Measurements from ENCODE around the genes OR6M1, OR10G7, OR8B12 and OR8A1.

CAGE:
- cytosol, long polyA minus RNA: no peak
- cytosol, long polyA plus RNA: no peak
- long polyA plus RNA: no peak
- nucleus, long polyA minus RNA: no peak
- nucleus, long polyA plus RNA: no peak
Measured at GRCh38 chr11:121479867-121480364, 27.8 kb downstream of the SORL1 start.

GRCh38 chr11:121481737-121482283 is 29.7 kb downstream of the SORL1 start:
CAGE:
- cytosol, long polyA minus RNA: no peak
- cytosol, long polyA plus RNA: no peak
- long polyA plus RNA: no peak
- nucleus, long polyA minus RNA: no peak
- nucleus, long polyA plus RNA: no peak

DNA sequence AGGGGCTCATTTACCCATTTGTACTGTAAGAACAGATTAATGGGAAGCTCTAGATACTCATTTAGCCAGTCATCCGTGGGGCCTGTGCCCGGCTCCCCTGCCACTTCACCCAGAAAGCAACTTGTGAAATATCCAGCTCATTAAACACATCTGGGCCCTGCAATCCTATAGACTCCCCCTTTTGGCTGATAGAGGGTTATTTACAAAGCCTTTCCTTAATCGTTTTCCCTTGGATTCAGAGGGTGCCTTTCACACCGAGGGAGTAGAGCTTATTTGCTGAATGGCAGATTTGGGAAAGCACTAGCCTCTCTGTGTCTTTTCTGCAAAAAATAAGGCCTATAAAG is 119.4 kb downstream of the SORL1 start:
CAGE:
- cytosol, long polyA minus RNA: no peak
- cytosol, long polyA plus RNA: no peak
- long polyA plus RNA: no peak
- nucleus, long polyA minus RNA: no peak
- nucleus, long polyA plus RNA: no peak

CAGE:
- cytosol, long polyA minus RNA: no peak
- cytosol, long polyA plus RNA: no peak
- long polyA plus RNA: no peak
- nucleus, long polyA minus RNA: no peak
- nucleus, long polyA plus RNA: no peak
Measured at GRCh38 chr11:121662087-121662741, 210.1 kb downstream of the SORL1 start.

GRCh38 chr11:121741308-121741814 is 289.2 kb downstream of the SORL1 start:
CAGE:
- cytosol, long polyA minus RNA: no peak
- cytosol, long polyA plus RNA: no peak
- long polyA plus RNA: no peak
- nucleus, long polyA minus RNA: no peak
- nucleus, long polyA plus RNA: no peak

GRCh38 chr11:121931888-121932130 is 184.2 kb downstream of the BLID start:
CAGE:
- cytosol, long polyA minus RNA: no peak
- cytosol, long polyA plus RNA: no peak
- long polyA plus RNA: no peak
- nucleus, long polyA minus RNA: no peak
- nucleus, long polyA plus RNA: no peak

GRCh38 chr11:122685941-122686515 is 30.5 kb downstream of the UBASH3B start:
CAGE:
- cytosol, long polyA minus RNA: no peak
- cytosol, long polyA plus RNA: no peak
- long polyA plus RNA: no peak
- nucleus, long polyA minus RNA: no peak
- nucleus, long polyA plus RNA: no peak

DNA sequence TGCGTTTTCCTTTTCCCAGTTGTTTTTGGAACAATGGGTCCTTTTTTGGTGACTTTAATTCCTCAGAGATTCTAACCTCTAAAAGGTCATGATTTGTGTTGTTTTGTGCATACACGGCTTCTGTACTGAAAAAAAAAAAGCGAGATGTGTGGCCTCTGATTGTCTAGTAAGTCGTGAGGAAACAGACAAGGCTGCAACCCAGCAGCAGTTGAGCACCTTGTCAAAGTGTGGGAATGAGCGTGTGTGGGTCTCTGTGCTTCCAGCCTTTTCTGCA is 64.4 kb upstream of the CRTAM start:
CAGE:
- cytosol, long polyA minus RNA: no peak
- cytosol, long polyA plus RNA: no peak
- long polyA plus RNA: no peak
- nucleus, long polyA minus RNA: no peak
- nucleus, long polyA plus RNA: no peak

DNA sequence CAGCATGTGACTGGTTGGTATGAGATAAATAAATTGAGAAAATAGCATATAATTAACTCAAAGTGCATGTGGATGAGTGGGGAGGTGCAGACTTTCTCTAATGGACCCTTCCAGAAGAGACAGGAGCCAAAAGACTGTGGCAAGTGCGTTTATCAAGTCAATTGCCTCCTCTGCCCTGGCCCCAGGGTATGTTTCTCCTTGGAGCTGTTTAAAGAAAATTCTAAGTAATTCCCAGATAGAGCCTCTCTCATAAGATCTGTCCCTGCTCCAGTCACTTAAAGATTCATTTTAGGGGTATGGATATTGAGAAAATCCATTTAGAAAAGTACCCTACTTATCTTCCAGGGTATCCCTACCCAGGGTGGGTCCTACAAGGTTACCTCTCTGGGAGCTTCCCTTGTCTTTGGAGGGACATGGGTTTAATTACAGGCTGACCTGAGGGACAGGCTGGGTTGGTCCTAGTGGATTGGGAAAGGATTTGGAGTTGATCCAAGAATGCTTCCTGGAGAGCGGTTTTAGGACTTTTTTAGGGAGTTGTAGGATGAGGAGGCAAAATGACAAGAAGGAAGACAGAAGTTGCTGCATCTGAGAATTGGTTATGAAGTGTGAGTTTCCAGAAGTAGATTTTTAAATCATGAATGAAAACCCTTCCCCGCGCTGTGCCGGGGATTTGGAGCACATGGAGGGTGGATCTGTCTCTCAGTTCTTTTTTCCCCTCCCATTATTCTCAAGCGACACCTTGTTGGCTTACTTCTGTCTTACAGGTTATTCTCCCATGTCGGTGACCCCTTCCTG is 61.8 kb upstream of the CRTAM start:
CAGE:
- cytosol, long polyA minus RNA: no peak
- cytosol, long polyA plus RNA: no peak
- long polyA plus RNA: no peak
- nucleus, long polyA minus RNA: no peak
- nucleus, long polyA plus RNA: no peak

CAGE:
- cytosol, long polyA minus RNA: no peak
- cytosol, long polyA plus RNA: no peak
- long polyA plus RNA: no peak
- nucleus, long polyA minus RNA: no peak
- nucleus, long polyA plus RNA: no peak
Measured at GRCh38 chr11:123072306-123072673, 10.4 kb upstream of the HSPA8 start.

DNA sequence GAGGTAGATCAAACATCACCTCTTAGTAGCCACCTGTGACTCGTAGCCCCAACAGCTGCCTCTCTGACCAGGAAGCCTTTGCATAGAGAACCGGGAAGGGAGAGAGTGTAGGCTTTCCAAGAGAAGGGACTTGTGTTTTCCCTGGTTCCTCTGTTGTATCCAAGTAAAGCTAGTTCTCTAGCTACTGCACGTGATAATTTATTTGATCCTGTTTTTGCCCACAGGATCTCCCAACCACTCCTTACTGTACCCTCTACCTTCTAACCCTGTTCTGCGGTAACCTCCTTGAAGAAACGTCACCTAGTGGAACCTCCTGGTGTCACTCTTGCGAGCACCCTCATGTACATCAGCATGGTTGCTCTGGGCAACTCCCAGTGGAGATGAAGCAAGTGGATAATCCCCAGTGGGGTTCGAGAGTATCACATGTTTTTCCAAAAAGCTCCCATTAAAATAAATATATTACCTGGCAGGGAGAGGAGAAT is 108.8 kb upstream of the CLMP start:
CAGE:
- cytosol, long polyA minus RNA: no peak
- cytosol, long polyA plus RNA: no peak
- long polyA plus RNA: no peak
- nucleus, long polyA minus RNA: no peak
- nucleus, long polyA plus RNA: no peak

CAGE:
- cytosol, long polyA minus RNA: no peak
- cytosol, long polyA plus RNA: no peak
- long polyA plus RNA: no peak
- nucleus, long polyA minus RNA: no peak
- nucleus, long polyA plus RNA: no peak
Measured at GRCh38 chr11:123559847-123560472, 94.5 kb downstream of the SCN3B start.

DNA sequence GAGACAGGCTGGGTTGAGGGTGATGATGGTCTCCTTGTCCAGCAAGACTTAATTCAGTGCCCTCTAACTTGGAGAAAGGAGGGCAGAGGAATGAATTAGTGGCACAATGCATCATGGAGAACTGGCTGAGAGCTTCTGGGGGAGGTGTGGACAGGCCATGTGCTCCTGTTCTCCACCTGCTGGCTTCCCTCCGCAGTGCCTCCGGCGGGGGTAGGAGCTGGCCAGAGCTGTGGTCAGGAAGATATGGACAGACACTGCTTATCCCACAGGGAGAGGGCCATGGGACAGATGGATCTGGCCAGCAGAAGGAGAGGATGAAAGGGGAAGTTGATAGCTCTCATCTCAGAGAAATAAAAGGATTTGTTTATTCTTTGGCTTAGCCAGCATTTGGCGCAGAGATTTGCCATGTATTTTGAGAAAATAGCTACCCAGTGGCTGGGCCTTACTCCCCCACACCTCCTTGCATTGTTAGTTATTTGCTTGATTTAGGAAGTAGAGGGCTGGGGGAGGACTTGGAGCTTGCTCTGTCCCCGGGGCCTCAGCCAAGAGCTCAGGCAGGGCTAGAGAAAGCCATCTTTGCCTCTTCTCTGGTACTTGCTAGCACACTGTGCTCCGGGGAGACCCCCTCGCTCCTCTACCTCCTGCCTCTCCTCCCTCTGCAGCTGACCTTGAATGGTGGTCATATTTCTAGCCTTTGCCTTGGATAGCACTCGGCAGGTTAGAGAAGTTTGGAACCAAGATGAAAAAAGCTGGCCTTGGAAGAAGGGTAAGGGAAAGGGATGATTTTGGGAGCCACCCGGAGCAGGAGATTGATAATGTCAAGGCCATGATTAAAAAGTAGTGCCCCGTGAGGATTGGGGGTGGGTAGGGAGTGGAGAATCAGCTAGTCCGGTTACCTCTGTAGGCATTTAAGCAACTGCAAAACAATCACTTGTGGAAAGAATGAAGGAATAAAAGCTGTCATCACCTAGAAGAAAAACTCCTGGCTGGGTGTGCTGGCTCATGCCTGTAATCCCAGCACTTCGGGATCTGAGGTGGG is 93.0 kb downstream of the SCN3B start:
CAGE:
- cytosol, long polyA minus RNA: no peak
- cytosol, long polyA plus RNA: no peak
- long polyA plus RNA: no peak
- nucleus, long polyA minus RNA: no peak
- nucleus, long polyA plus RNA: no peak

GRCh38 chr11:123806250-123806665 is at the start of gene OR6M1:
OR6M1 (minus strand) TSS chr11:123806349.
CAGE:
- cytosol, long polyA minus RNA: no peak
- cytosol, long polyA plus RNA: no peak
- long polyA plus RNA: no peak
- nucleus, long polyA minus RNA: no peak
- nucleus, long polyA plus RNA: no peak

DNA sequence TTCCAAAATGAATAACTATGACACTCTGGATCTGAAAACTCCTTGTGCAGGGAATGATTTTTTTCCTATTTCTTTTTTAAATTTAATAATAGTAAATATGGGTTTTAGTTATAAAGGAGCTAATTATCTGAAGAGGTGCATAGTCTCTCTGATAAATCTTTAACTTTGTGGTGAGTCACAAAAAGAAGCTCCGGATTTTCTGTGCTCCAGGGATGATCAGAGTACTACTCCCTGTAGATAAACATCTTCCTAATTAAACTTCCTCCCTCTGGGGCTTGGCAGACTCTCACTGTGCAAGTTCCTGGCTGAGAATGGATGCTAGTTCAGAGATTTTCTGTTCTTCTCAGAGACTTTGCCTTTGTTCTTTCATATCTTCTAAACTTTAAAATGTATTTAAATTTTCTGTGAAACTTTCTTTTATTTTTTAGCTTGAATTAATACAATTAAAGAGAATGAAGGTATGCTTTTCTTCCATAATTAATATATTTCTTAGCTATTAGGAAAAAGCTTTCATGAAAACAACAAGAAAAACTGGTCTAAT is at the start of gene OR10G7:
Gene OR10G7 (minus strand): TSS at position 129 of the 541 bp plus-strand sequence.
CAGE:
- cytosol, long polyA minus RNA: no peak
- cytosol, long polyA plus RNA: no peak
- long polyA plus RNA: no peak
- nucleus, long polyA minus RNA: no peak
- nucleus, long polyA plus RNA: no peak

CAGE:
- cytosol, long polyA minus RNA: no peak
- cytosol, long polyA plus RNA: no peak
- long polyA plus RNA: no peak
- nucleus, long polyA minus RNA: no peak
- nucleus, long polyA plus RNA: no peak
Measured at GRCh38 chr11:124115983-124116296, 690 bp downstream of the VWA5A start.

DNA sequence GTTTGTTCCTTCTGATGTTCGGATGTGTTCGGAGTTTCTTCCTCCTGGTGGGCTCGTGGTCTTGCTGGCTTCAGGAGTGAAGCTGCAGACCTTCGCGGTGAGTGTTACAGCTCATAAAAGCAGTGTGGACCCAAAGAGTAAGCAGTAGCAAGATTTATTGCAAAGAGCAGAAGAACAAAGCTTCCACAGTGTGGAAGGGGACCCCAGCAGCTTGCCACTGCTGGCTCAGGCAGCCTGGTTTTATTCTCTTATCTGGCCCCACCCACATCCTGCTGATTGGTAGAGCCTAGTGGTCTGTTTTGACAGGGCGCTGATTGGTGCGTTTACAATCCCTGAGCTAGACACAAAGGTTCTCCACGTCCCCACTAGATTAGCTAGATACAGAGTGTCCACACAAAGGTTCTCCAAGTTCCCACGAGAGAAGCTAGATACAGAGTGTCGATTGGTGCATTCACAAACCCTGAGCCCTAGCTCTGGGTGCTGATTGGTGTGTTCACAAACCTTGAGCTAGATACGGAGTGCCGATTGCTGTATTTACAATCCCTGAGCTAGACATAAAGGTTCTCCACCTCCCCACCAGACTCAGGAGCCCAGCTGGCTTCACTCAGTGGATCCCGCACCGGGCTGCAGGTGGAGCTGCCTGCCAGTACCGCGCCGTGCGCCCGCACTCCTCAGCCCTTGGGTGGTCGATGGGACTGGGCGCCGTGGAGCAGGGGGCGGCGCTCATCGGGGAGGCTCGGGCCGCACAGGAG is 12.9 kb upstream of the OR10D3 start:
CAGE:
- cytosol, long polyA minus RNA: no peak
- cytosol, long polyA plus RNA: no peak
- long polyA plus RNA: no peak
- nucleus, long polyA minus RNA: no peak
- nucleus, long polyA plus RNA: no peak

DNA sequence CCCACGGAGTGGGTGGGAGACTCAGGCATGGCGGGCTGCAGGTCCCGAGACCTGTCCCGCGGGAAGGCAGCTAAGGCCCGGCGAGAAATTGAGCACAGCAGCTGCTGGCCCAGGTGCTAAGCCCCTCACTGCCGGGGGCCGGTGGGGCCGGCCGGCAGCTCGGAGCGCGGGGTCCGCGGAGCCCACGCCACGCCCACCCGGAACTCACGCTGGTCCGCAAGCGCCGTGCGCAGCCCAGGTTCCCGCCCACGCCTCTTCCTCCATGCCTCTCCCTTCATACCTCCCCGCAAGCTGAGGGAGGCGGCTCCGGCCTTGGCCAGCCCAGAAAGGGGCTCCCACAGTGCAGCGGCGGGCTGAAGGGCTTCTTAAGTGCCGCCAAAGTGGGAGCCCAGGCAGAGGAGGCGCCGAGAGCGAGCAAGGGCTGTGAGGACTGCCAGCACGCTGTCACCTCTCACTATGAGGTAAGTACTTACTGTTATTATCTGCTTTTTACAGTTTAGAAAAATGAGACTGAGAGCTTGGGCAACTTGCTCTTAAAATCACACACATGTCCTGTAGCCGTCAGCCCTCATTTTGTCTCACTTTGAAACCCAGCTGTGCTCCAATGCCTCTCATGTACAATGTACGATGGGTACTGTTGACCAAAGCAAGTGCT is 12.2 kb upstream of the OR10D3 start:
CAGE:
- cytosol, long polyA minus RNA: no peak
- cytosol, long polyA plus RNA: no peak
- long polyA plus RNA: no peak
- nucleus, long polyA minus RNA: no peak
- nucleus, long polyA plus RNA: no peak

DNA sequence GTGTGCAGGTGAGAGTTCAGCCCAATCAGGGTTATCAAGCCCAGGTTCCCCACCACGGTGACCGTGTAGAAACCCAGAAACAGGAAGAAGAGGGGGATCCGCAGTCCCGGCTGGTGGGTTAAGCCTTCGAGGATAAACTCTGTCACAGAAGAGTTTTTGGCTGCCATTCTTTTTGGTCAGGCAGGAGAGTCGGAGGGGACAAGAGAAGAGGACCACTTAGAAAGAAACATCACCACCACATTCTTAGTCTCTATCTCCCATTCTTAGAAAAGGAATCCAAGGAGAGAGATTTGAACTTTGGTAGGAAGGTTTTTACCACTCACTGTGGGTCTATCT is at the start of gene OR8B12:
Gene OR8B12 (minus strand): TSS at position 167 of the 336 bp plus-strand sequence.
CAGE:
- cytosol, long polyA minus RNA: no peak
- cytosol, long polyA plus RNA: no peak
- long polyA plus RNA: no peak
- nucleus, long polyA minus RNA: no peak
- nucleus, long polyA plus RNA: no peak

DNA sequence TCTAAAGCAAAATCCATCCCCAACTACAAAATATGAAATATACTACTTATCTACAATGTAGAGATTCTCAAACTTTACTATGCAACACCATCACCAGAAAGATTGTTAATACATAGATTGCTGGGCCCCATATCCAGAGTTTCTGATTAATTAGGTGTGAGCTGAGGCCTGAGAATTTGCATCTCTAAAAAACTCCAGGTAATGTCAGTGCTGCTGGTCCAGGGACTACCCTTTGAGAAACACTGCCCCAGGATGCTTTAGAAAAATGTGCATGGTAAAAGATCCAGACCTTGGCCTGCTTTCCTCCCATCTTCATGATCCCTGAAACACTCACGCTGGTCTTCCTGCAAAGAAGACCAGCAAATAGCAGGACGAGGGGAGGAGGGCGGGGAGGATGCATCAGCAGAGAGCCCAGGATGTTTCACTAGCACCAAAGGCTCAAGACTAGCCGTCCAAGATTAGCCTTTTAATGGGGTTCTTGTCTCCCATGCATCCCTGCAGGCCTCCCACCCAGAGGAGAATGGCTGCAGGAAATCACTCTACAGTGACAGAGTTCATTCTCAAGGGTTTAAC is at the start of gene OR8A1:
Gene OR8A1 (plus strand): TSS at position 398 of the 573 bp plus-strand sequence.
CAGE:
- cytosol, long polyA minus RNA: no peak
- cytosol, long polyA plus RNA: no peak
- long polyA plus RNA: no peak
- nucleus, long polyA minus RNA: no peak
- nucleus, long polyA plus RNA: no peak

Measured in keratinocyte (primary cell).